ENCODE measurements around a stretch of chr15.

DNA sequence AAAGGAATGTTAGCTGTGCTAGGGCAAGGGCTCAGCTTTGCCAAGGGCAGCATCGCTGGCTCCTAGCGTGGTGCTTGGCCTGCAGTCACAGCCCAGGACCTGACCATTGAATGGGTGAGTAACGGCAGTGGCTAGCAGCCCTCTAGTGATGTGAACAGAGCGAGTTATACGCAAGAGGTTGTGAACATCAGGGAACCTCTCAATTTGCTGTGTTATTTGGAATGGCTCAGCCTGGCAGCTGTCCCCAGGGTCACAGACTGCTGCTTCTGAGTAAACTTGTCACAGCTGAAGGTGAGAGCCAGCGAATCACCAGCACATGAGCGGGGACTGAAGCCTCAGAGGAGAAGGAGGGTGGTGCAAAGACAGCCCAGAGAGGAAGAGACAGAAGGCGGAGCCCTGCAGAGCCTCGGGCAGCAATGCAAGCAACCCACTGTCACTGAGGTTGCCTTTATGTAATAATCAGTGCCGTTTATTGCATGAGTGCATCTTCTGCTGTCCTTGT, 158.2 kb downstream of the SLCO3A1 start:
- PRO-cap: no peak

DNA sequence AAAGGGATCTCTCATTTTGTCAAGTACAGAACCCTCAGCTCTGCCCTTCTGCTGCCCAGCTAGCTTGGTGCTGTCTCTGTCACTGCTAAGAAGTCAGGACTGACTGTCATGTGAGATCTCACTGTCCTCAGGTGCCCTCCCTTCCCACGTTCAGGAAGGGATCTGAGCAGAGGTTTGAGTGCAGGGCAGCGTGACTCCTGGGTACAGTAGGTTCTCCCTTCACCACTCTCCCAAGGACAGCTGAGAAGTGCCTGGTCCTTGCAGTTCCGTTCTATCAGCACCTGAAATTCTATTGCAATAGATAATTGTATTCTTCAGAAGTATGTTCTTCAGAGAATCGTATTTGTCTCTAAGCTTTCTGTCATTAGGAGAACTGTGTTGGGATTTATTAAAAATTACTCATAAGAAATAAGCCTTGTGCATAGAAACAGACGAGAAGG, 229.8 kb downstream of the SLCO3A1 start:
- PRO-cap: no peak

DNA sequence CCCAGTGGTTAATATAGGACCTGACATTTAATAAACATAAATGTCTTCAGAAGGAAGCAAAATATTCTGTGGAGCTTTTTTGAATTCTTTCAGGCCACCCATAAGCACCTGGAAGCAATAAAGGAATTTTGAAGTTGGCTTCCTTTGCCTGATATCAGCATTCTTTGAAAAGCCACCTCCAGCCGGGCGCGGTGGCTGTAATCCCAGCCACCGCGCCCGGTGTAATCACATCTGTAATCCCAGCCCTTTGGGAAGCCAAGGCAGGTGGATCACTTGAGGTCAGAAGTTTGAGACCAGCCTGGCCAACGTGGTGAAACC, 251.2 kb downstream of the SLCO3A1 start:
- PRO-cap: no peak

GRCh38 chr15:92153823-92155053, 239.4 kb upstream of the ST8SIA2 start:
- PRO-cap: no peak

DNA sequence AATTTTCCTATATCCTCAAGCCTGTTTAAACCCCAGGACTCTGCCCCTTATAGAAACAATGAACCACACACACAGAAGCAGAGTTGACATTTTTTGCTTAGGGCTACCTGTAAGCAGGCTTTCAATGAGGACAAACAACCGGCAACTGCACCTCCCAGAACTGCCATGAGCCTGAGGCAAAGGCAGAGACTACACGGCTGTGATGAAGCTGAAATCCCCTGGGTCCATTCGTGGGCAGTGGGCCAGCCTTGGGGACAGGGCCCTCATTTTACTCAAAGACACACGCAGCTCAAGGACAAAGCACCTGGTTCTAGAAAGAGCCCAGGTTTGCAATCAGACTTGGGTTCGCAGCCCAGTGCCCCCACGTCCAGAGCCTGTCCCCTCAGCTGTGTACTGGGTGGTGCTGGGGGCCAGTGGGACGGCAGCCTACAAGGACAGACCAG, 18.0 kb downstream of the FAM174B start:
- PRO-cap: no peak

GRCh38 chr15:92638031-92638583, 17.5 kb downstream of the FAM174B start:
- PRO-cap: no peak

DNA sequence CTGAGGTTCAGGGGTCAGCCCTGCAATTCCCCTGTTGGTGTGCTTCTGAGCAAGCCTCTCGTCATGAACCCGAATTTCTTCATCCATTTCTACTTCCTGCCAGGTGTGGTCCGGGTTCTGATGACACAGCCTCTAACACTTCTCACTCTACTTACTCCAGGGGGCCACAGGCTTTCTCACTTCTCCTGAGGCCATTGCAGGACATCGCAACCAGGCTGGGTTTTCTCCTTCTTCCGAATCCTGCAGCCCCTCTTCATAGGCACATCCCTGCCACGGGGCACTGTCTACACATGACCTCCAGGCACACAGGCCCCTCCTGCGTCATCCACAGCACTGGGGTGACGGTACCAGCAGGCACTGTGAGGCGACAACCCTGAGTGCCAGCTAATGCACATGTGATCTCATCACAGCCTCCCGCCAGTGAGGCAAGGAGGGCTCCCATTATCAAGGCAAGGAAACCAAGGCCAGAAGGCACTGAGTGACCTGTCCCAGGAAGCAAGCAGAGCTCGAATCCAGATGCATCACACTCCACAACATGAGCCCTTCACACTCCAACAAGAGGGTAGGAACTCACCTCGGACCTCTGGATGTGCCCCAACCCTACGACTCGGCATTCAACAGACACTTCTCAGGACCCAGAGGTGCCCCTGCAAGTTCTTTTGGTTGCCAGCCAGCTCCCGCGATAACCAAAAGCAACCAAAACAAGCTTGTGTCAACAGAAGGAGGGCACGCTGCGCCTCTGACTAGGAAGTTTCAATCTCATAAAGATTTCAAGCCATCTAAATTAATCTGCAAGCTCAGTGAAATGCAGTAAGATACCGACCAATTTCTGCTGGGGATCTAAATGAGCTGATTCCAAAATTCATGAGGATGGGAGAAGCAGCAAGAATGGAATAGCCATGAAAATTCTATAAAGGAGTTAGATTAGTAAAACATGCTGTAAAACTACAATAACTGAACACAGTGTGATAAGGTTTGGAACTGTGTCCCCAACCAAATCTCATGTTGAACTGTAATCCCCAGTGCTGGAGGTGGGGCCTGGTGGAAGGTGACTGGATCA, 16.7 kb downstream of the FAM174B start:
- PRO-cap: no peak

GRCh38 chr15:92645270-92646224, 10.0 kb downstream of the FAM174B start:
- PRO-cap: no peak

DNA sequence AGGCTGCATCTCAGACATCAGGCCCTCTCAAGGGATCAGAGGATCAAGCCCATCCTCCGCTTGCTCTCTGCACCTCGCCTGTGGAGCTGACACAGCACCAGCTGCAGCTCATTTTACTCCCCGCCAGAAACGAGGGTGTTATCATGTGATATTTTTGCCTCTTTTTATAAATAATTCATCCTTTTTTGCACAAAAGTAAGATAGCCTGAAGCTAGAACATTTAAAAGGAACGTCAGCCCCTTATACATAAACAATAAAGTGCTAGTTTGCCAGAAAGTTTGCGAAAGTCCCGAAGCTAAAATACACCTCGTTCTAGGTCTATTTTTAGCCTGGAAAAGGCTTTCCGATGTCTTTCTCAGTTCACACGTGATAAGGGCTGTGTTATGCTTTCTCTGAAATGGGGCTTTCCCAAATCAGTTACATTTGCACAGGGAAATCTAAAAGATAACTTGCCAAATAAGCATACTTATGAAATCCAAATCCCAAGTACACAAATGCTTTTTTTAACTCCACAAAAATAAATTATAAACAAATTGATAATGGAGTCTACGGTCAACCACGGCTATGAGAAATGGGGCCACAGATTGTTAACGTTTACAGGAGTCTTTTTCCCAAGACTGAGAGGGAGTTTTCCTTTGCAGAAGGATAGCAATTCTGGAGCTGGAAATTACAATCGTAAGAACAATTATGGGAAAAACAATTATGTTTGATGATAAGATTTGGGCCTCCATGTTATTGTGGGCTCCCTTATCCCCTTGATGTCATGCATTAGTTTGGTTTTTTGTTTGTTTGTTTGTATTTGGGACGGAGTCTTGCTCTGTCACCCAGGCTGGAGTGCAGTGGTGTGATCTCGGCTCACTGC, 9.8 kb upstream of the FAM174B start:
- PRO-cap: no peak

DNA sequence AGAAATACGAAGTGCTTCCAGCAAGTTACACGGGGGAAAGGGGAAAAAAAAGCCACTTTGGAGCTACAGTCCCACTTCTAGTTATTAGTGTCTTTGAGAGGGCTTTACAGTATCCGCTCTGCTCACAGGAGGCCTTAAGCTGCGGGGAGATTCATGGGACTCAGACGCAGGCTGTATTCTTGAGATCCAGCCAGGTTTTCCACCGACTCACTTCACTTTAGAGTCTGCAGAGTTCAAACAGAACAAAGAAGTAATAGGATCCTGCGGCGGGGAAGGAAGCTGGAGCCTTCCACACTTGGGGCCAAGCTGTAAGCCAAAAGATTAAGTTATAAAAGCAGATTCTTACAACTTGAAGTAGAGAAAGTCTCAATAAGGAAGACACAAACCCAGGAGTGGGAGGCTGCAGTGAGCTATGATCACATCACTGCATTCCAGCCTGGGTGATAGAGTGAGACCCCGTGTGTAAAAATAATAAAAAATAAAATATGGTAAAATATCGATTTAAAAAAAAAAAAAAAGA, 60.2 kb upstream of the FAM174B start:
- PRO-cap: no peak

GRCh38 chr15:92821509-92822197, 78.5 kb upstream of the CHD2 start:
- PRO-cap: no peak

DNA sequence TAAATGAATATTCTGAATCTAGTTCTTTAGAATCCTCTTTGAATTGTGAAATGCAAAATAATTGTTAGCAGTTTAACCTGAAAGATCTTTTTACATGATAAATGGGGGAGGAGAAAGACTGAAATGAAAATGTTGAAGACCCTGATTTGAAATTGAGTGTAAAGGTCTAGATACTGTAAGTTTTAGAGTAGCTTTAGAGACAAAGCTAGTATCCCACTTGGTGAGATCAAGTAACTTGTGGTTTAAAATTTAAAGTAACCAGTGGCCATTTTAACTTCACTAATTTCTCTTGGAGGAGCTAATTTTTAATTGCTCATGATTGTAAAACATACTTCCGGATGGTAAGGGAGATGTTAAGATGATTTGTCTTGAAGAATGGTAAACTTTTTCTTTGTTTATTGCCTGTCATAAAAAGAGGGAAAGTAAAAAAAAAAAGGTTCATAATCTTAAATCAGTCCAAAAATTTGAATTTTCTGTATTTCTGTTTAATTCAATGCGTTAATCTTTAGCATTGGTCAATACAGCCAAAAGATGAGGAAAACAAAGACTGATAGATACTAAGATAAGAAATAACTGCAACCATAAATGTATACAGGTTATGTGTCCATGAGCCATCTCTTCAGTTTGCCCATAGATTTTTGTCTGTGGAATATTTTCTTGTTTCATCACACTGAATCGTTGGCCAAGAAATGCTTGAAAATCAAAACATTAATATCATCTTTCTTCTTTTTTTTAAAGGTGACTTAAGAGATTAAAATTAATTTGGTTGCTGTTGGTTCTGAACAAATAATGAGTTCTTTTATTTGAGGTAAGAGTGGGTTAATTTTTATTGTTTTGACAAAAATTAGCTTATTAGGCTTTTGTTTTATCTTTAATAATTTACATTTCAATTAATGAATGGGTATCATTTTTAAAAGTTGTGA, 15.1 kb upstream of the CHD2 start:
- PRO-cap: no peak

DNA sequence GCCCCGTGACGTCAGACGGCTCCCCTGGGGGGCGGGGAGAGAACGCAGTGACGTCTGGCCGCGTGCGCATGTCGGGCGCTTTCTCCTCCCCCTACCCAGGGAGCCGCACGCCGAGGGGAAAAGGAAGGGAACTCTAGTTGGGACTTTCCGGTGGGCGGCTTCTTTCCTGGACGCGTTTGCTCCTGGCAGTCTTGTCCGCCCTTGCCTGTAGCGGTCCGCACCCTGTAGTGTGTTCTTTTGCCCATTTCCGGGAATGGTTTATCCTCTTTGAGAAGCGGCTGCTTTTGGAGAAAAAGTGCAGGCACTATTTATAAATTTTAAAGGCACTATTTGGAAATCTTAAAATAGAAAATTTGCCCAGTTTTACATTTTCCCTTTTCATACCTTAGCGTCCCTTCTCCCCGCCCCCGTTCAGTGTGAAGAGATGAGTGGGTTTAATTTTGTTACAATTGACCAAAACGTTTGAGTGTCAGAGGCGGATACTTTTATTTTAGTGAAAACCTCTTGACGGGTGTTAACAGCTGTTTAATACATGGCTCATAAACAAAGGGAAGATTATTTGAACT, 4.3 kb downstream of the CHD2 start:
- PRO-cap: bidirectional peak, plus-strand start at position 140 of the sequence, minus-strand start outside the sequence

DNA sequence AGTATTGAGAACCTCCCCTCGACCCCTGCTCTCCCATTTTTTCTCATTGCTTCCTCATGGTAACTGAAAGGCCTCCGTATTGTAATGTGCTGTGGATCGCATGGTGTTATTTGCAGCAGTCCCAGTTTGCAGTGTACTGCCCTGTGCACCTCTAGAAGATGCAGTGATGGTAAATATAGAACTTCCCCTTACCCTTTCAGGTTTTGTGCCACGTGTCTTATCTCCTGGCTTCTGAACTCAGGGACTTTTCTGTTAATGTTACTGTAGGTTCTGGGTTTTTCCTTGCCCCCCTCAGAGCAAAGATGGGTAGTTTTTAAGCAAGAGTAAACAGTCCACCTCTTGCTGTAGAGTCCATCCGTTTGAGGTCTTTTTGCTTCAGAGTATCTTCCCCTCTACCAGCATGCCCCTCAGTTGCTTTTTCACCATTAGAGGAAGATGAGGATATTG, 22.3 kb downstream of the CHD2 start:
- PRO-cap: no peak

DNA sequence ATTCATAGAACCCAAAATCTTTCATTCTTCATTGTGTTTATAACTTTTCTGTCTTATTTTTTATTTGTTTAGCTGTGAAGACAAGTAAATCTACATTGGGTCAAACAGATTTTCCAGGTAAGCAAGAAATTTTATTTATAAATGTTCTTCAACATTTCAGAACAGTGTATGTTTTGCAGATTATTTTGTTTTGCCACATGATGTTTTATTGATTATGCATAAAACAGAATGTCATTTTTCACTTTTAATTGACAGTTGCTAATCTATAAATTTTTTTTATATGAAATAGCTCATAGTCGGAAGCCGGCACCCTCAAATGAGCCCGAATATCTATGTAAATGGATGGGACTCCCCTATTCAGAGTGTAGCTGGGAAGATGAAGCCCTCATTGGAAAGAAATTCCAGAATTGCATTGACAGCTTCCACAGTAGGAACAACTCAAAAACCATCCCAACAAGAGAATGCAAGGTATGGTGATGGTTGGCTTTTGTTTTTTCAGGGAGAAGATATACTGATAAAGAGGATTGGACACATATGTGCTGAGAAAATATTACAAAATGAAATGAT, 45.7 kb downstream of the CHD2 start:
- PRO-cap: no peak

DNA sequence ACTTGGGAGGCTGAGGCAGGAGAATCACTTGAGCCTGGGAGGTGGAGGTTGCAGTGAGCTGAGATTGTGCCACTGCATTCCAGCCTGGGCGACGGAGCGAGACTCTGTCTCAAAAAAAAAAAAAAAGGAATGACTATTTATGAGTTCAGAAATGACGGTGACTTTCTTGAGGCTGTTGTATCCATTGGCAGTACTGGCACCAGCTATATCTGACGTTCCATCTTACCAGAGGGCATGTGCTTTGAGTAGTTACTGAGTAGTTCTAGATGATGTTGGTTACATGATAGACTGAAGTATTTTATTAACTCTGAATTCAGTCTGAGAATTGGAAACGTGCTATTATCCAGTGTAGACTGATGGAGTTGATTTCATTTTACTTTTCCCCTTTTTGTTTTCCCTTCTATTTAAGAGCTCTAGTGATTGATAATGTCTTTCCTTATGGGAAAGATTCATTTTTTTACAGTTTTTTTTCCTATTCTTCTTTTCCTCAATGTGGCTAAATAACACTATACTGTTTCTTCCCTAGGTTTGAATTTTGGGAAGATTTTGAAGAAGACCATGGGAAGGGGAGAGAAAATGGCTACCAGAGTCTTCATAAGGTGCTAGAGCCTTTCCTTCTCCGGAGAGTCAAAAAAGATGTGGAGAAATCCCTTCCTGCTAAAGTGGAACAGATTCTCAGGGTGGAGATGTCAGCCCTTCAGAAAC, 66.8 kb downstream of the CHD2 start:
- PRO-cap: no peak

DNA sequence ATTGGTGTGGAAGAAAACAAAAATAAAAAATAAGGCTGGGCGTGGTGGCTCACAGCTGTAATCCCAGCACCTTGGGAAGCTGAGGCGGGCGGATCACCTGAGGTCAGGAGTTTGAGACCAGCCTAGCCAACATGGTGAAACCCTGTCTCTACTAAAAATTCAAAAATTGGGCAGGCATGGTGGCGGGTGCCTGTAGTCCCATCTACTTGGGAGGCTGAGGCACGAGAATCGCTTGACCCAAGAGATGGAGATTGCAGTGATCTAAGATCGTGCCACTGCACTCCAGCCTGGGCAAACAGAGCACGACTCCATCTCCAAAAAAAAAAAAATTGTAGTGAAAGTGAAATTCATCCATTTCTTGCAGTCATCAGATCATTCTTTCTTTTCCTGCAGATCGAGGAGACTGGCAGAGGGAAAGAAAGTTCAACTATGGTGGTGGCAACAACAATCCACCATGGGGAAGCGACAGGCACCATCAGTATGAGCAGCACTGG, 69.3 kb downstream of the RGMA start:
- PRO-cap: no peak

DNA sequence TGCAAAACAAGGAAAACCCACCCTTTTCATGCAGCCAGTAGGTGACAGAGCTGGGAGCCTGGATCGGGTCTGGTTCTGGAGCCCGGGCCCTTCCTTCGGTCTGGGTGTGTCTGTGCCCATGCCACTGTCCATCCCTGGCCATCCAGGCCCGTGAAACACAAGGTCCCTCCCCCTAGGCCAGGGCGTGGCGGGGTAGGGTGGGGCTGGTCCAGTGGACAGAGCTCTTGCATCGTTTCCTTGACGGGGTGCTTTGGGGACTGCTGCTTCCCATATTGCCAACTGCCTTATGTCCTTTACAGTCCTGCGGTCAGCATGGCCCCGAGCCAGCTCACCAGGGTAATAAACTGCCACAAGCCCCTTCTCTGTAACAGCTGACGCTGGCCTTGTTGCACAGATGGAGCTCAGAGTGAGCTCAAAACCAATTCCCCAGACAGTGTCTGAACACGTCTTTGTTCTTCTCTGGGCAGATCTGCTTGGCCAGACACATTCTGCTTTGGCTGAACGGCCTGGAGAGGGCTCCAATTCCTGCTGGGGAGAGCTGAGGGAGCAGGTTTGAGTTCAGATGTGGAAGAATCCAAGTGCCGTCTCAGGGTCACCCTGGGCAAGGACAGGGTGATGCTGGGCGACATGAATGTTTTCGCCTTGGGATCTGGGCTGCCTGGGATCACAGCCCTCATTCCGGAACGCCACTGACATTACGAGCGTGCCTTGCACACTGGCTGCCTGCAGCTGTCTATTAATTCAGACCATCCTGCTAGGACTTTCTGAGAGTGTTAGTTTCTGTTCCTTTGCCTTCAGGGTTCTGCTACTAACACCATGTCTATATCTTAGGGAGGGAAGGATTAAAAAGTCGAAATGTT, 51.5 kb downstream of the RGMA start:
- PRO-cap: no peak

- PRO-cap: no peak
Measured at GRCh38 chr15:93049954-93050384, 39.0 kb downstream of the RGMA start.

GRCh38 chr15:93087691-93088301, 1.2 kb downstream of the RGMA start:
- PRO-cap: no peak

Data from A673 (cell line).